Amniotic epithelial cell (primary cell): ENCODE measurements around a stretch of chr16.

DNA sequence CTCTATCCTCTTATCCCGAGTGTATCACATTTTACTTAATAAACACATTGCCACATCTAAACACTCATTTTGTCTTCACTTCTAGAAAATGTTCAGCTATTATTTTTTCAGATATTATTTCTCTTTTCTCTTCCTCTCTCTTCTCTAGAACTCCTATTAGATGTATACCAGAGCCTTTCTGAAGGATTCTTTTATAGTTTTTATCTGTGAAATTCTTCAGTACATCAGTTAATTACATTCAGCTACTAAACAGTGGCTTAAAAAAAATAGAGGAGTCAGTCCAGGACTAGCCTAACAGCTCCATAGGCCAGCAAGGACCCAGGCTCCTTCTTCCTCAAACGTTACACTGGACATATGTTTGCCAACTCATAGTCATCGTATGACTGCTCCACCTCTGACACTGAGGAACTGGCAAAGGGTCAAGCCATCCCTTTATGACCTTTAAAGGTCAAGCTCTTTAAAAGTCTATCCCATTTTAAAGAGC is 36.8 kb downstream of the PHLPP2 start:
- RRBS = no CpG with 5 or more reads among the region's 3 CpGs

DNA sequence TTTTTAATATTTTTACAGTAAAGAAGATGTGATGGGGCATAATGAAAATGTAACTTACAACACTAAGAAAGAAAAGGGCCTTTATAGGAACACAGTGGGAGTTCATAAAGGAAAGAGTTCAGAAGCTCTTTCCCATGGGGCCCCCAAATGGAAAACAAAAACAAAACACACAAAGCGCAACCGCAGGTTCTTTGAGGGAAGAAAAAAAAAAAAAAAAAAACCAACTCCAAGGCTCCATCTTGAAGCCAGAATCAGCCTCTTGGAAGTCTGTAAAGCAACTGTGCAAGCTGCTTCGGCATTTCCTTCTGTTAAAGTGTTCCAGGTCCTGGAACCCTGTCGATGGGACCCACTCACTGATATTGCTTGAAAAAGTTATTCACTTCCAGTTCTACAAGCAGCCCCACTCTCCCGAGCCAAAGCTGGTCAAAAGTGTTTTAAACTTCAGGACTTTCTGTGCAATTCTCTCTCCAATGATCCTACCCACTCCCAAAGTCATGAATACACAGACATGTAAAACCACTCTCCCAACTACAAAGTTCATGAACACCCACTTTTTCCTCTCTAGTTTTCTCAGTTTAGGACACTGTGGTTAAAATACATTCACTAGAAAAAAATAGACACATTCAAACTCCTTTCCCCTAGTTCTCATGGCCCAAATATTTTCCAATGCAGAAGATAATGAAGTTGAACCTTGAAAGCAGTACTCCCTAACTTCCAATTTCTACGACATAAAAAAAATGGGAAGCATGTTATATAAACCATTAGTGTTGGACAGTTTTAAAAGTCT is 4.9 kb upstream of the PHLPP2 start:
- RRBS = no CpG with 5 or more reads among the region's 6 CpGs

DNA sequence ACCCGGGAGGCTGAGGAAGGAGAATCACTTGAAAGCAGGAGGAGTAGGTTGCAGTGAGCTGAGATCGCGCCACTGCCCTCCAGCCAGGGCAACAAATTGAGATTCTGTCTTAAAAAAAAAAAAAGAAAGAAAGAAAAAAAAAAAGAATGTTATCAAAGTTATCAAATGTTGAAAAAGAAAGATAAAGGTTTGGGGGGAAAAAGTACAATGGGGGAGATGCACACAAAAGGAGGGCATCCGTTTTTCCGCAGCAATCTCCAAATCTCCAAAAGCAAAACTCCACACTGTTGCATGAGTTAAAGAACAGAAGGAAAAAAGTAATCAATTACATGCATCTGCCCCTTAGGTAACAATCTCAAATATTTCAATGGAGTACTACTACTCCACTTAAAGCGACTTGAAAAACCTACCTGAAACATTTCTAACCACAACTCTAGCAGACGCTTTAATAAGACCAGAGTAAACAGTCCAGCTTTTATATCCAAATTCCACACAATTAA is 30.0 kb downstream of the AP1G1 start:
- RRBS = no CpG with 5 or more reads among the region's 7 CpGs

DNA sequence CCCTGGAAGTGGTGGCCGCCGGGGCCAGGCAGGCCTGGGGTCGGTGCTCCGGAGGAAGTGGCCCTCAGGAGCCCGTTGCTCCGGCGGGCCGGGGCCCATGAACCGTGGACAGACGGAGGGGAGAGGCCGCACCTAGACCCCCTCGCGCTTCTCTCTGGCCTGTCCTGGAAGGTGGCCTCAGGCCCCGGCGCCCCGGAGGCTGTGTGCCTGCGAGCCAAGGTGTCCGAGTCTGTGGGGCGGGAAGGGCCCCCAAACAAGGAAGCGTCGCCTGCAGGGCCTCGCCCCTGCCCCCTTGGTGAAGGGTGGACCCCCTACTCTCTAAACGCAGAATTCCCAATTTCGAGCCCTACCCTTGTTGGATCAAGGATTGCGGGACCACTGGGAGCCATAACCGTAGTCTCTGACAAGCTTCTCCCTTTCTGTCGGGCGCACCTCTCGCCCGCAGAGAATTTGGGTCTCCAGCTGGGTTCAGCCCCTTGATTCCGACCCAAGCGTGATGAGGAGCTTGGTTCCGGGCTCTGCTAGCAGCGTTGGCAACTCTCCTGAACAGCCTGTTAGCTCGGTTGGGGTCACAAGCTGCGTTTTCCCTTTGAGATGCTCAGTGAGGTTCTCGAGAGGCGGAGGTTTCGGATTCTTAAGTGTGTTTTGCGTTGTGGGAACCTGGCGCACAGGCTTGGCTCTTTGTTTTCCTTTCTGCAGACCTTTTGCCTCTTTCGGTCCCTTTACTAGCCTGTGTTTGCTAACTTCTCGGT is 513 bp downstream of the ATXN1L start:
- RRBS = 2% methylated on average over 3 of the region's 43 CpGs

DNA sequence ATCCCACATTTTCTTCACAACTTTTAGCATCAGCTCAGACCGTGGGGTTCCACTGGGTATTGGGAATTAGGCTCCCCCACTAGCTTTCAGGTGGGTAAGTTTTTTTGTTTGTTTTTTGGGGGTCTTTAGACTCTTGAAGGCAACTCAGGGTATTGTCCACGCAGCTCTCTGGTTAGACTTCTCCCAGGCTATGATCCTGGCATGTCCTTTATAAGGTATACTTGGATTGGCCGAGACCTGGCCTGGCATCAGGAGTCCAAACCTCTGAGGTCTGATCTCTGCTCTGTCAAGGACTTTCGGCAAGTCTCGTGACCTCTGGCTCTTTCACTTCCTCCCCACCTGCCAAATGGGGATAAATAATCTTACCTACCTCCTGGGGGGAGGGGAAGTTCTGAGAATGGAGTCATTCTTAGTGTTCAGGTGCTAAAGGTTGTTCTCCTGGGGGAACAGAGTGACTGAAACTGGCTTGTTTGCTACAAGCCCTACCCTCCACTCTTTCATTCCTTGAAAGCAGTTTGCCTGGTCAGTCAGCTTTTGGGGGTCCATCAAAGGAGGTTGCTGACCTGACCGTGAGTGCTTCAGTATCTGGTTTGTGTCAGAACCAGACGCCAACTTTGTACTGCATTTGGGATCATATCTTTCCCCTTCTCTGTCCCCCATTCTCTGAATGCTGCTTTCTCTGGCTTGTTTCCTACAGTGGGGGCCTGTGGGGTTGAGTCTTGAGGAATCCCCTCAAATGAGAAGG is 7.7 kb downstream of the ATXN1L start:
- RRBS = no CpG with 5 or more reads among the region's 7 CpGs

DNA sequence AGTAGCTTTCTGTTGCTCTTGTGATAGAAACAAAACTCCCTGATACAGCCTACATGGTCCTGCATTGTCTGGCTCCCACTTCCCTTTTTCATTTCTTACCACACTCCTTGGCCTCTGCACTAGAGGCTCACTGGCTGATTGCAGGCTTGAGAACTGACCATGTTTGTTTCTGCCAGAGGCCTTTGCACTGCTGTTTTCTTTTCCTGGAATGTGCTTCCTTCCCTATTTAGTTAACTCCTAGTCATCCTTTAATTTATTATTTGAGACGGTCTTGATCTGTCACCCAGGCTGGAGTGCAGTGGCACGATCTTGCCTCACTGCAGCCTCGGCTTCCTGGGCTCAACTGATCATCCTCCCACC is 23.8 kb downstream of the IST1 start:
- RRBS = no CpG with 5 or more reads among the region's 3 CpGs

DNA sequence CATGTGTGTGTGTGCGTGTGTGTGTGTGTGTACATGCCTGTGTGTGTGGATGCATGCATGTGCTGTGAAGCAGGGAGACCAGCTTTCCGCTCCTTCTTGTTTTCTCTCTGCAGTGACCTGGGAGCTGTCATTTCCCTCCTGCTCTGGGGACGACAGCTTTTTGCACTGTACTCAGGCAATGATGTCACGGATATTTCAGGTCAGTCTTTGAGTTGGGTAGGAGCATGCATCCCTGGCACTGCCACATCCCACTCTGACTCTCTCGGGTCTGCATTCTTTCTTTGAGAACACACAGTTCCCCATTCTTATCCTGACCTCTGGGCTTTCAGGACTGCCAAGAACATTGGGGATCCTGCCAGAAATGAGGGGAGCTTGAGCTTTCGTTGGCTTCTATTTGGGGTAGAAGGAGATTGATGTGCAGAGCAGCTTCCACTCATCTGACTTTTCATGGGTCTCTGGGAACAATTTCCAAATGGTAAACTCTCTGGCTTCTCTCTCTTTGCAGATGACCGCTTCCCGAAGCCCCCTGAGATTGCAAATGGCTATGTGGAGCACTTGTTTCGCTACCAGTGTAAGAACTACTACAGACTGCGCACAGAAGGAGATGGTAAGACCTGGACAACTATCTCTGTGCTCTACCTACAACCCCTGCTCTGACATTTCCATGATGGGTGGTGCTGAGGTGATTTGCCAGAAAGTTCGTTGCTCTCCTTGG is 10.9 kb downstream of the HPR start:
- RRBS = no CpG with 5 or more reads among the region's 11 CpGs

DNA sequence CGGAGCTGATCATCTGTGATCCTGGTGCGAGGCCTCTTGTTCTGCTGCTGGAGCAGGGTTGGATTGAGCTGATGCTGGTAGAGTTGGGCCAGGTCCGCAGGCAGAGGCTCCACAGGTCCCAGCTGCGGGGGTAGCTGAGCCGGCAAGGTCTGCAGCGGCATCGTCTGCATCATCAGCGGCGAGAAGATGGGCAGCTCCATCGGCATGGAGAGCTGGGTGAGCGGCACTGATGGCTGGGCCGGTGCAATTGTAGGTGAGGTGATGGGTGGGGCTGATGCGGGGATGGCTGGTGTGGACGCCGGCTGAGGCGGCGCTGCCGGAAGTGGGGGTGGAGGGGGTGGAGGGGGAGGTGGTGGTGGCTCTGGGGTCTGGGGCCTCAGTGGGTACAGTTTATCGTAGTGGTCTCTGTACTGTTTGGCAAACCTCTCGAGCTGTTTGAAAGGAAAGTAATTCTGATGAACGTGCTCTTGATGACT is 251.7 kb downstream of the ZFHX3 start:
- RRBS = 86% methylated on average over 4 of the region's 21 CpGs

DNA sequence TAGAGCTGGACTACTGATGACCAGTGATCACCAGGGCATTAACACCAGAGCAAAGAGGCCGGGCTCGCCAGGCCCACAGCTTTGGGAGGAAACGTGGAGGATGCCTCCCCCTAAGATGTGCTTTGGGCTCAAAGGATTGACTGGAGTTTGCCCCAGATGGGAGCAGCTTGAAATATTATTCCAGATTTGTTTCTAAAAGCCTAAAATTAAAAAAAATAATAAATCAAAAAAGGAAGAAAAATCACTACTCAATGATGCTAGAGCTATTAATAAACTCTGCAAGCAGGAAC is 197.4 kb downstream of the ZFHX3 start:
- RRBS = no CpG with 5 or more reads among the region's 3 CpGs

DNA sequence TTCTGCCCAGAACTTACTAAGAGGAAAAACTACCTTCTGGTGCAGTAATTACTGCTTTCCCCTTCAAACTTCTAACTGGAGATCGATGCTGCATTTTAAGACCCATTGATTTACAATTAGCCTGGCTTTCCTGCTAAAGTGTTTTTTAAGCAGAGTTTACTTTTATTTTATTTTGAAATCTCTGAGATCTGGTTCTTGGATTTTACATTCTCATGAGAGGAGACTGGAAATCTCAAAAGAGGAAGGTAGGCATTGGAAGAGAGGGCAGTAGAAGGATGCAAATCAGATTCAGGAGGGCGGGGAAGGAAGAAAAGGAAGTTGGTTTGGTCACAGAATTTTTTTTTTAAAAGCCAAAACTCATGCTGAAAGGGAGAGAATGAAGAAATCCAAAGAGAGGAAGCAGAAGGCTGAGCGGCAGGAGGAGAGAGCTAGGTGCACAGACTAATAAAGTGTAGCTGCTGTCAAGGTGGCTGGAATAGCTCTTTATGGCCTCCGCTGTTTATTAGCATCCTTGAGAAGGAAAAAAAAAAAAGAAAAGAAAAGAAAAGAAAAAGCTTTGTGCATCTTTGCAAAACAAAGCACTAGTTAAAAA is 194.4 kb downstream of the ZFHX3 start:
- RRBS = no CpG with 5 or more reads among the region's 4 CpGs

DNA sequence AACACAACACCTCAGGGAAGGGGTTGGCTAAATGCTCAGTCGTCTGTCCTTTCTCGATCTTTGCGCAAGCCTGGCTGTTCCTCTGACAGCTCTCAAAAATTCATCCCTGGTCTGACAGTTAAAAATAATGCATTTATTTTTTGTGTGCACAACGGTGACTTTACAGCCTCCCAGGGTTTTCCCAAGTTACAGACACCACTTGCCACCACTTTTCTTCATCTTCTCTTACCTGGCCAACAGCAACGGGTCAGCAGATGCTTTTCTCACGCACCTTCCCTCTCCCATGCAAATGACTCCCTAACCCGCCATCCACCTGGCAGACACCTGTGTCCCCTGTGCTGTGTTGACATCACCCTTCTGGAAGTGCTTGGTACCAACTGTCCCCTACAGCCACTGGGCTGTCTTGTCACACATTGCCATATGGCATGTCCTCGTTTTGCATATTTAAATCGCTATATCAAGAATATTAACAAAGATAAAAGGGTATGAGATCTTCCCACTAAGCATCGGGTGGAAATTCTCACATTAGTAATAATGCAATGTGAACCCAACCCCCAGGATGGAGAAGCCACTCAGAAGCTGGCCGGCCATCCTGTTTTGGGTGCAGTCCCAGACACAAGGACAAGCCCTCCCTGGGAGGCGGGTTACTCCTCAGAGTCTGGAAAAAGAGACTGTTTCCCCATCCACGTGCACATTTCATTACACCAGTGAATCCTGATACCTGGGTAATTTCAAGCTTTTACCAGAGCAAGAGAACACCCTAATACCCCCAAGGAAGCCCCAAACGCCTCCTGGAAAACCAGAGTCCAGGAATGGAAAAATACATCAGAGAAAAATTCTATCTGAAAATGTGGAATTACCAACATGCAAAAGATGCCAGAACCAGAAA is 186.9 kb downstream of the ZFHX3 start:
- RRBS = no CpG with 5 or more reads among the region's 14 CpGs

- RRBS = 5% methylated on average over 5 of the region's 26 CpGs
Measured at GRCh38 chr16:72927313-72928195, 120.4 kb downstream of the ZFHX3 start.

DNA sequence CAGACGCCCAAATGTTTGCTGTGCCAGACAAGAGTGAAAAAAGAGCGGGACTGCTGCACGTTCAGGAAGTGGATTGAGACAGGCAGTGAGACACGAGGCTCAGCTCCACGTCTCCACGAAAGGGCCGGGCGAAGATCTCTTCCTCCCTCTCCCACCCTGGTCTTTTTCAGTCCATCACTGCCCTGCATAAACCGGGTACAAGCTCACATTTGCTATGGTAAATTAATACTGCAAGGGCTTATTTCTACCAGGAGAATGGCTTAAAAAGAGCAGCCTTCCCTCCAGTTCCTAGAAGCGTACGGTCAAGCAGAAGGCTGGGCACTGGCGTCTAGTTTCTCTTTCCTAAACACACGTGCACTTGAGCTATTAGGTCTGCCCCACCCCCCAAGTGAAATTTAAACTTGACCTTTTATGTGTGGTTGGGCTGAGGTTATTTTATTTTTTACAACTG is 95.4 kb downstream of the ZFHX3 start:
- RRBS = 18% methylated on average over 3 of the region's 13 CpGs

GRCh38 chr16:73054630-73054973 is 6.7 kb upstream of the ZFHX3 start:
- RRBS = no CpG with 5 or more reads among the region's 4 CpGs

DNA sequence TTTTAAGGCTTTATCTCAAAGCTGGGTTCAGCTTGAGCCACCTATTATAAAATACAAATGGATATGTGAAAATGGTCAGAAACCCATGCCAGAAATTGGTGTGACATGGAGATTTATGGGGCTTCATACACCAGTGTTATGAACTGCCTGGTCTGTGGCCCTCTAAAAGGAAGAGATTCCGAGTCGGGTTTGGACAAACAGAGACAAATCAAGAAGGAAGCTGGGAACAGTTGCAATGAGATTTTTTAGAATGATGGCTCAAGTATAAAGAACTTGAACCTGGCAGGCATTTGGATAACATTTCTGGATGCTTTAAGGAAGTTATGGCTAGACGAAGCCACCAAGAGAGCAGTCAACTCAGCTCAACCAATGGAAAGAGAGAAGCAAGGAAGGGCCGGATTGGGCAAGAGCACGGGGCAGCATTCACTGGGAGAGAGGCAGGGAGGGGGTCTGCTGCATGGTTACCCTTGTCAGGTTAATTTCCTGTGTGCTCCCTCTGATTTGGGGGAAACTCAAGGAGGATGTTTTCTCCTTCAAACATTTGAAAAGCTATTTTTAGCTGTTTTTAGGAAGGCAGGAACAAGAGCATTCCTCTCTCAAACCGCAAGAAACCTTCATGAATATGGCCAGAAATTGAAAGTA is 118.3 kb upstream of the ZFHX3 start:
- RRBS = no CpG with 5 or more reads among the region's 6 CpGs

DNA sequence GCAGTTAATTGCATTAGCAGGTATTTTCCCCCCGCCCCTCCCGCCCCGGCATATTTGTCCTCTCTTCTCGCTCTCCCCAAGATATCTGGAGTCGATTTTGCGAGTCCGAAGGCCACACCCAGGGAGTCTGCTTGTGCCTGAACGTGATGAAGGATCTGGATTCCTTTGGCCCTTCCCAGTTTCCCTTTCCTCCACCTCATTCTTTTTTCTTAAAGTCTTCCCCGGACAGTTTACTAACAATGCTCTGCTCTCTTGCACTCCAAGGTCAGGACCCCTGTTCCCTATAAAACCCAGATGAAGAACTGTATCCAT is 125.4 kb upstream of the ZFHX3 start:
- RRBS = no CpG with 5 or more reads among the region's 9 CpGs

GRCh38 chr16:74367326-74368588 is 8.3 kb upstream of the NPIPB15 start:
- RRBS = 4% methylated on average over 1 of the region's 108 CpGs

DNA sequence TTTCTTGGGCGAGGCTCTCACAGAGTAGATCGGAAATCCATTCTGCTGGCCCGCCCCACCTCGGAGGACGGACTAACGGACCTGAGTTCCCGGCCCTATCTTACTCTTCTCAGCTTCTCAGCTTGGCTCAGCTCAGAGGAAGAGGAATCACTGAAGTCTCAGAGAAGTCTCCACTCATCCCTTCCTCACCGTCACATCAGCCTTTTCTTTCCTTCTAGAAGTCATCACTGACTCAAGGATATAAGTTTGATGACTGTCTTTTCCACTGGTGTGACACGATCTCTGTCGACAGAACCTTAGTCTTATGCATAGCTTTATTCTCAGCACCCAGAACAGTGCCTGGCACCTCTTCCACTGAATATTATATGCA is 7.5 kb upstream of the NPIPB15 start:
- RRBS = no CpG with 5 or more reads among the region's 10 CpGs